Measurements from ENCODE around the gene FAM104A.

DNA sequence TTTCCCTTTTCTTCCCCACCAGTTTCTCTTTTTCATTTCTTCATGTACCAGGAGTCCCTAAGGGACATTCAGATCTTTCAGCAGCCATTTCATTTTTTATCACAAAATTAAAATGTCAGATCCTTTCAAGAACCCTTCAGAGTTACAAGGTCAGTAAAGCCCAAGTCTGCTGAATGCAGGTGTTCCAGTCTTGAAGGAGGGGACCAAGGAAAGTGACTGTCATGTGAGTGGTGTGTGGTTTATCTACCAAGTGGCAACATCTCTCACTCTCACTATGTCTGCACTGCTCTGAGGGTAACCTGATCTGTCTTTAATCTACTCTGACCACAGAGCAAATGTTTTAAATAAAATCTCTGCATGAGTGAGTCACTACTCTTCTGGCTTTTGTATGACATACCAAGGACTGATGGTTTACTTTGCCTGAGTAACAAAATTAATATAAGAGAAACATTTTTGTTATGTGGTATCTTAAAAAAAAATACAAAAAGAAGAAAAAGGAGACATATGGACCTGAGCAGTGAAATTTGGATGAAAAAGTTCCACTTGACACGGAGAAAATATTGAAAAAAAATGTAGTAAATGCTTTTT lies 240.4 kb downstream of the MAP2K6 start:
- PRO-cap = no peak
- RAMPAGE, long total RNA, 3 experiments = no peak in any of the 3 experiments

DNA sequence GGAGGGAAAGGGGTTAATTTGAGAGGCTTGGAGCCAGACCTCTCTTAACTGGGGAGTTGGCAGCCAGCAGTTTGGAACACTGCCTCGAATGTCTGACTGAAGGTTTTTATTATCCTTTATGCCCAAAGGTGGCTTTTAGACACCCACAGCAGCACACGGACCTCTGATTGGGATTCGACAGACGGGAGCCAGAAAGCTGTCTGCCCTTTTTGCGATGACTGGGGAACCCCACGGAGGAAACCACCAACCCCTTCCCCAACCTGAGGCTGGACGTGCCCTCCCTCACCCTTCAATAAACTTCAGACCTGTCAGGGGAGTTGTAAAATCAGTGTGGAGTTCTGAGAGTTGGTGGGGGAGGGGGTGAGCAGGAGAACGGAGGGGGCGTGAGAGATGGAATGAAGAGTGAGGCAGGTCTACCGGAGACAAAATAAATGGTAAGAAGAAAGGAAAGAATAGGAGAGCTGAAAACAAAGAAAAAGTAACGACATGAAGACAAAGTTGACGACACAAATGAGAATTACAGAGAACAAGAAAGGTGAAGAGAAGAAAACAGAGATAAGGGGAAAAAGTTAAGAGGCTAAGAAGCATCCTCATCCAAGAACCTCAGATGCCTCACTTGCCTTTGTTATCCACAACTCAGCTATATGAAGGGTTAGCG lies 833.3 kb upstream of the SOX9 start:
- PRO-cap = no peak
- RAMPAGE, long total RNA, 3 experiments = no peak in any of the 3 experiments

GRCh38 chr17:71681626-71682142 lies 439.1 kb upstream of the SOX9 start:
- PRO-cap = no peak
- RAMPAGE, long total RNA, 3 experiments = no peak in any of the 3 experiments

- PRO-cap = no peak
- RAMPAGE, long total RNA, 3 experiments = no peak in any of the 3 experiments
Measured at GRCh38 chr17:72124526-72124947, 3.7 kb downstream of the SOX9 start.

DNA sequence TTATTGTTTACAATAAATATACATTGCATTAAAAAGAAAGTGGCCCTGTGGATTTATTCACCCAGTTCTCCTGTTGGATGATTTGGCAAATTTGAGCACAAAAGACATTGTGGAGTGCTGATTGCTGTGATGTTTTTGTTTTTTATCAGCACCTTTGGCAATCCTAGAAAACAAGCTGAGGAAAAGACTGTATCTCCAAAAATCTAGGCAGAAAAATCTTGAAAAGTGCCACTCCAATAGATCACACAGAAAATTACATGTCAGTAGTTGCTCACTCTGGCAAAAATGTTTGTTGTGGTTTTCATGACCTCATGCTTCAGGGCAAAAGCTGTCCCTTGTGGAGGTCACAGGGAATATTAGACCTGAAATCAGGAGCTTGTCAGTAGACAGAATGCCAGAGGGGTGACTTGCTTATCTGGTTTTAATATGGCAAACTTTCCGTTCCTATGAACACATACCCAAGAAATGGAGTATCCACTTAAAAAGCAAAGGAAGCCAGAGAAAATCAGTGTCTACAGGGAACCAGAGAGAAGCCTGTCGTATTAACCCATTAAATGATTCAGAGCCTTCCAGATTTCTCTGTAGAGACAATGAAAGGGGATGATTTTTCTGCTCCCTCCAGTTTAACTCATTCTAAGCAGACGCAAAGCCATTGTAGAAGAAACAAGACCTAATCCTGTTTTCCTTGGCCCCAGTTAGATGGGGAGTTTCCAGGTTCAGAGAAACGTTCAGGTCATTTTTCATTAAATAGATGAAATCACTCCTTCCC lies 5.7 kb downstream of the SOX9 start:
- PRO-cap = no peak
- RAMPAGE, long total RNA, 3 experiments = no peak in any of the 3 experiments

DNA sequence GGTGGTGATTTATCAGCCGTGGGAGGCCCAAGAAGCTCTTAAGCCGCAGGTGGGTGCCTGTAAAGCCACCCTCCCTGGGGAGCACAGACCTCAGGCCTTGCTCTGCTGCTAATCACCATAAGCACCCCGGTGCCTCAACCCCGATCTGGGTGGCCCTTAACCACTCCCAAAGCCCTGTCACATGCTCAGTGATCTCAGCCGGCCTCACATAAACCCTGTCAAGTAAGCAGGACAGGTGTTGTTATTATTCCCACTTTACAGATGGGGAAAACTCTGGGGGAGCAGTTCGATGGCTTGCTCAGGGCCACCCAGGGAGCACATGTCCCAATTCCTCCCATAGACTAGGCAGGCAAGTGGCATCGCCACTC lies 299.1 kb downstream of the SOX9 start:
- PRO-cap = no peak
- RAMPAGE, long total RNA, 3 experiments = no peak in any of the 3 experiments

DNA sequence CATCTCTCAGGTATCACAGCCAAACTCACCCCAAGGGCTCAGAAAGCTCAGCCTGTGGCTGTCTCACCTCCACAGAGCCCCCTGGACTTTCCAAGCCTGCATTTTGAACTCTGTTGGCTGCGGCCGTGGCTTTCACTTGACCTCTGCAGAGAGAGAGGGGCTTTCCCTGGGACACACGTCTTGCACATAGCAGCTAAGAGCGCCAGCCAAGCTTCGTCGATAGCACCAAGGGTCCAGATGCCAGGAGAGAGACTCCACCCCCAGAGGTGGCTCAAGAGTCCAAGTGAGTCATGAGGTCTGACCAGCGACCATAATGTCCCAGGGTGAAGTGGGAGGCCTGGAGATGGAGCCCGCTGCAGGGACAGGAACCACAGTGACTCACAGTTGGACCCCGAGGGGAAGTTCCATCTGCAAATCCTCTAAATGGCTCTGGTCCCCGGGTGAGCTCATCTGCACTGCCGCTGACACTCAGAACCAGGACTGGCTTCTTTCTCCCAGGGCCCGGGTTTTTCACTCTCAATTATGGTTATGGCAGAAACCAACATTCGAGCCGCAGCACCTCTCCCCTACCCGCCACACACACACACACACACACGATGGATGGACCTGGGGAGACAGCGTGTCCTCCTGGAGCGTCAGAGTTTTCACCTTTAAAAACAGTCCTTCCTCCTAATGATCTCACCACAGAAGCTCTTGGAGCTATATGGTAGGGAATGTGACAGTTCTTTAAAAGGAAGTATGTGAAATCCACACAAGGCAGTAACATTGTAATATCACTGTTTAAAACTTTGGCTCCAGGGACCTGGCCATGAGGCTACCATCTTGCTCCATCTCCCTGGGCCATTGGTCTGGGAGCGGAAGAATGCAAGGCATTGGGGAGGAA lies 302.1 kb downstream of the SOX9 start:
- PRO-cap = no peak
- RAMPAGE, long total RNA, 3 experiments = no peak in any of the 3 experiments

GRCh38 chr17:72550482-72551051 lies 429.7 kb downstream of the SOX9 start:
- PRO-cap = no peak
- RAMPAGE, long total RNA, 3 experiments = start-site peak on the minus strand in 1 of 3 experiments, at chr17:72550840-72551123 at its widest, 7 reads per replicate

GRCh38 chr17:72574251-72575044 lies 453.6 kb downstream of the SOX9 start:
- PRO-cap = no peak
- RAMPAGE, long total RNA, 3 experiments = start-site peak on the minus strand in 1 of 3 experiments, at chr17:72574555-72575047 at its widest, 5 to 15 reads per replicate

- PRO-cap = no peak
- RAMPAGE, long total RNA, 3 experiments = no peak in any of the 3 experiments
Measured at GRCh38 chr17:72588778-72589742, 468.2 kb downstream of the SOX9 start.

DNA sequence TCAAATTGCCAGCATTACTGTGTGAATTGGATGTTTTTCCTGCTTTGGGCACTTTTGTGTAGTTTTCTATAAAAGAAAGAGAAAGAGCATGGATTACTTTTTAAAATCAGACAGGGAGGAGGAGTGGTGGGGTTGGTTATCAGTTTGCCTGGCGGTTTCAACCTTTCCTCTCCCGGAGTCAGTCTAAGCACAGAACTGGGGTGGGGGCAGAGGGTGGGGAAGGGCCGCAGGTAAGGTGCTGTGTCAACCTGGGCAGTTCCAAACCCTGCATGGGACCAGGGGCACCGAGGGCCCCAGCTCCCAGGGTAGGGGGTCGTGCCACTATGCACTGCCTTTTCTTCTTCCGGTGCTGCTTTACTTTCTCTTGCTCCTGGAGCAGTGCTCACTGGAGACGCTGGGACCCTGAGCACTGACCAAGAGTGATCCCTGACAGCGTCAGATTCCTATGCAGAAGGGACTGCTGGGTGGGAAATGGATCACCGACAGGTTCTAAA lies 469.9 kb downstream of the SOX9 start:
- PRO-cap = no peak
- RAMPAGE, long total RNA, 3 experiments = no peak in any of the 3 experiments

DNA sequence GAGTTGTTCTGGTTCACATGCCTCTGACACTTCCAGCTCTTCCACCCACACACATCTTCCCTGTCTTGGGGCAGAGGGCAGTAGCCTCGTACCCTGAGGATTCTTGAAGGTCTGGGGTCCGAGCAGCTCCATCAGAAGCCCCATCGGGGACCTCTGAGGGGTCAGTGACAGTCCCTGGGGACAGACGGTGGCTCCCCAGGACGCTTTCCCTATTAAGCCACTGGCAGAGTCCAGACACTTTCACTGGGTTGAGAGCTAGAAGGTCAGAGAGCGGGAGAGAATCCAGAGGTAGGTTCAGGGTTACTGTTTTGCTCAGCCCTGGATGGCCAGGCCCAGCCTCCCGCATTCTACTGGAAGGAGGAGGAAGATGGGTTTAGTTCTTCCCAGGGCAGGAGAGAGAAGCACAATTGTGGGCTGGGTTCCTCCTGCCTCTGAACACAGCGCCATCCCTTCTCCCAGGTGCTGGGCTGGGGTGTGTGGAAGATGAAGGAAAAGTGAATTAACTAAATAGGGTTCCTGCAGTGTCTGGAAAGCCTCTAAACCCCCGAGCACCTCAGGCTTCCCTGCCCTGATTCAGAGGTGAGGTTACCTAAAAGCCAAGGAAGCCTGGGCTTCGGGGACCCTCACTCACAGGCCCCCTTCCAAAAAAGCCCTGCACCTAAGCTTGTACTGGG lies 452.8 kb downstream of the SLC39A11 start:
- PRO-cap = no peak
- RAMPAGE, long total RNA, 3 experiments = no peak in any of the 3 experiments

- PRO-cap = no peak
- RAMPAGE, long total RNA, 3 experiments = no peak in any of the 3 experiments
Measured at GRCh38 chr17:72640268-72641375, 451.9 kb downstream of the SLC39A11 start.

- PRO-cap = no peak
- RAMPAGE, long total RNA, 3 experiments = start-site peak on the minus strand in 1 of 3 experiments, at chr17:72875819-72876210 at its widest, 7 reads per replicate
Measured at GRCh38 chr17:72875762-72876111, 216.8 kb downstream of the SLC39A11 start.

- PRO-cap = no peak
- RAMPAGE, long total RNA, 3 experiments = no peak in any of the 3 experiments
Measured at GRCh38 chr17:73000189-73000855, 92.2 kb downstream of the SLC39A11 start.

DNA sequence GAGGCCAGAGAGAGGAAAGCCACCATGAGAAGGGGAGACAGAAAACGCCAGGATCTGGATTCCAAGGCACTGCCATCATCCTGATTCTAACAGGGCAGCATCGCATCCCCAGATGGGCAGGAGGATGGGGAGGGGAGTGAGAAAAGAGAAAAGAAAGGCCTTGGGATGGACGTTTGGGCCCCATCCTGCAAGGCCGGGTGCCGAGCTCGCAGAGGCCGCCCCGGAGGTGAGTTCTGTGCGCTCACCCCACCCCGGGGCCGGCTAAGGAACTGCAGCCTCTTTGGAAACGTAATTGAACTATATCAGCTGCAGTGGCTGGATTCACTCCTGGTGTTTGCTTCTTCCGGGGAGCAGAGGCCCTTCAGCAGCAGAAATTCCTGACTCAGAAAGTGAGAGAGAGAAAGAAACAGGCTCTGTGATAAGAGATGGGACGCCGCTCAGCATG lies 8.6 kb upstream of the SSTR2 start:
- PRO-cap = no peak
- RAMPAGE, long total RNA, 3 experiments = no peak in any of the 3 experiments

- PRO-cap = no peak
- RAMPAGE, long total RNA, 3 experiments = no peak in any of the 3 experiments
Measured at GRCh38 chr17:73165958-73166691, 1.3 kb downstream of the SSTR2 start.

- PRO-cap = no peak
- RAMPAGE, long total RNA, 3 experiments = no peak in any of the 3 experiments
Measured at GRCh38 chr17:73168575-73169325, 3.9 kb downstream of the SSTR2 start.

DNA sequence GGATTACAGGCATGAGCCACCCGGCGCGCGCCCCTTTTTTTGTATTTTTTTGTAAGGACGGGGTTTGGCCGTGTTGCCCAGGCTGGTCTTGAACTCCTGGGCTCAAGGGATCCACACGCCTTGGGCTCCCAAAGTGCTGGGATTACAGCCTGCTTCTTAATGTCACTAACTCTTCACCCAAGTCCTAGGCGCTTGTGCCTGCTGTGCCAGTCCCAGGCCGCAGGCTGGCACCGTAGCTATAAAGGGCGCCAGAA lies 1.7 kb upstream of the COG1 start:
- PRO-cap = no peak
- RAMPAGE, long total RNA, 3 experiments = no peak in any of the 3 experiments

DNA sequence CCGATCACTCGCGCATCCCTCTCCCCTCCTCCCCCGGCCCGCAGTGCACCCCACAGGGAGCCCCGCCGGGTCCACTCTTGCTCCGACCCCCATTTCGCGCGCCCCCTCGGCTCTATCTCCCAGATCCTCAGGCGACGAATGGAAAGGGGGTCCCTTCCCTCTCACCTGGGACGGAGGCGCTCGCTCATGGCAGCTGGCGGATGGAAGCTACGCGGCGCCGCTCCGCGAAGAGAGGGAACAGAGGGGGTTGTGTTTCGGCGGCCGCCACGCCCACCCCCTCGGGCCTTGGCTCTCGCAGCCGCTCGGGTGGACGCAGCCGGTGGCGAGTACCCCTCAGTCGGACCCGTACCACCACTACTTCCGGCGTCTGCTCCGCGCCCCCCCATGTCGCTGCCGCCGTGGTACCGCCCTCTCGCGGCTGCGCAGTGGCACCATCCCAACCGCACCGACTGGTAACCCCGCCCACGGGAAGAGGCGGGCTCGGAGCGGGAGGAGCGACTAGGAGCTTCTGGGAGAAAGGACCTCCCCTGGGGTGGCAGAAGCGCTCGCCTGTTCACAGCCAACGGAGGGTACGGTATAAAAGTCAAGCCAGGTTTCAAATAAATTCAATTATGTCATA lies at the start of gene FAM104A:
Gene FAM104A (minus strand): TSS at position 474 of the 619 bp plus-strand sequence.
- PRO-cap = bidirectional peak, plus-strand start at position 538 of the sequence, minus-strand start at position 400 of the sequence
- RAMPAGE, long total RNA, 3 experiments = start-site peak on the plus strand in 3 of 3 experiments, centred at positions 498 to 526 of the sequence, 26 to 75 reads per replicate; start-site peak on the minus strand in 2 of 3 experiments, centred at positions 353 to 382 of the sequence, 28 to 451 reads per replicate